Umbilical cord (tissue), 2 donors: ENCODE data around the genes OR4N4C, GOLGA6L22, CYFIP1 and GOLGA8S.

GRCh38 chr15:21651466-21652028 is at the start of gene OR4N4C:
OR4N4C (plus strand) TSS chr15:21651844.
- RAMPAGE, long total RNA = no peak

DNA sequence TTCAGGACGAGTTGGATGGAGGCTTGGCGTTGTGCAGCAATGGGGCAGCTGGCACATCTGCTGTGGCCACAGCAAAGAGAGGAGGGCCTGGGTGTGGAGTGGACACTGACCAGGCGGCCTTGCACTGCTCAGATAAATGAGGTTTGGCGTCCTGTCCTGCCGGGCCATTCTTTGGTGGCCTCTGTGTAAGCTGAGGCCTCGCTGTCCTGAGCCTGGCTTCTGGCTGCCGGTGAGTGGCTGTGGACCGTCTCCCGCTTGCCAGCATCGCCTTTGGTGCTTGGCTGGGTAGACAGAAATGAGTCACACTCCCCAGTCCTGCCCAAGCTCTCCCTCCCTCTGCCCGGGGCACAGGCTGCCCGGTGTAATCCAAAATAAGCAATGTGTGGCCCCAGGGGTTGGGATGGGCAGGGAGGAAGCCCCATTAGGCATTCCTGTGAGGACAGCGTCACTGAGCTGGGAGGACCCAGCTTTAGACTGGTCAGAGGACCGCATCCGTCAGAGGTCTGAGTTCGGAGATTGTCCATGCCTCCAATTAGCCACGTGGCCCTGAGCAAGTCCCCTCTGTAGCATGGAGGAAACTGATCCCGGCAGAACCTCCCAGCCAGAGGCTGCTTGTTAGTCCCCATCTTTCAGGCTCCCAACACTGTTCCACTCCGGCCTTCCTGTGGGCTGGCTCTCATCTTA is 144.1 kb downstream of the OR4N4 start:
- RAMPAGE, long total RNA = no peak

DNA sequence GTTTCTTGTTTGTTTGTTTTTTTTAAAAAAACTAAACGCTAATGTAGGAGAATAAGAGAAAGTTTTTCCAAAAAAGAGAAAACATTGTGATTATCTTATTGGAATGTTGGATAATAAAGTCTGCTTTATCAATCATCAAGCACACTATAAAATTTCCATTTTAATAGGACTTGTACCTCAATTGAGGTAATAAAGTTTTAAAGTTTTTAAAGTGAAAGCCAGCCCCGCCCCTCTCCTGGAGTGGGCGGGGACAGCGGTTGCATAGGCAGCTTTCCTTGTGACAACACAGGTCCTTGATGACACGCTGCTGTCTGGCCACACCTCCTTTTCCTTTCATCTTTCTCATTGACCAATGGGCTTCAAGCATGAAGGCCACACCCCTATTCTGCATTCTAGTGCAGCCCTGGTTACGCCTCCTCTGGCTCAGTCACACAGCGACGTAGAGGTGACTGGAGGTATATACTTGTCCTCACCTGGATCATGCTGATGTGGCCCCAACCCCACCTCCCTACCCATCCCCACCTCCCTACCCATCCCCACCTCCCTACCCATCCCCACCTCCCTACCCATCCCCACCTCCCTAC is at the start of gene GOLGA6L22:
TSS of gene GOLGA6L22 (plus strand) at position 390 of the 584 bp plus-strand sequence.
- RAMPAGE, long total RNA = no peak

- RAMPAGE, long total RNA = no peak
Observed at GRCh38 chr15:22572887-22573274, 114.2 kb downstream of the GOLGA6L22 start.

- RAMPAGE, long total RNA = no peak
Observed at GRCh38 chr15:22828561-22829244, 9.8 kb upstream of the NIPA2 start.

DNA sequence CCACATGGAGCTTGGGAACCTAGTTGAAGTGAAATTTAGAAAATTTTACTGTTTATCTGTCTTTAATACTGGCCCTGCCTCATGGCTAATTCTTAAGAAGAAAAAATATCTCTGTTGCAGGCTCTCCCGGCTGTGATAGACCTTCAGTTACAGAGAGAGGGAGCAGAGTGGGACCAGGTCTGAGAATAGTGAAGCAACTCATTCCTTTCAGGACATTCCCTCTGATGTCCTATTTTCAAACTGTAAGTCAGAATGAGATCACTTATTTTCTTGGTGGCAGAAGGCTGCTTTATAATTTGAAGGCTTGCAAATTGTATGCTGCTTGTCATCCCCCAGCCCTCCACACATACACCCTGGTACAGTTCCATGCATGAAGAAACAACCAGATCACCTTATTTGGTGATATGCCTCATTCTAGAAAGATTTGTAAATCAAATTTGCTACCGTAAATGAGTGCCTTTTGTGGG is 6.6 kb downstream of the NIPA2 start:
- RAMPAGE, long total RNA = no peak

DNA sequence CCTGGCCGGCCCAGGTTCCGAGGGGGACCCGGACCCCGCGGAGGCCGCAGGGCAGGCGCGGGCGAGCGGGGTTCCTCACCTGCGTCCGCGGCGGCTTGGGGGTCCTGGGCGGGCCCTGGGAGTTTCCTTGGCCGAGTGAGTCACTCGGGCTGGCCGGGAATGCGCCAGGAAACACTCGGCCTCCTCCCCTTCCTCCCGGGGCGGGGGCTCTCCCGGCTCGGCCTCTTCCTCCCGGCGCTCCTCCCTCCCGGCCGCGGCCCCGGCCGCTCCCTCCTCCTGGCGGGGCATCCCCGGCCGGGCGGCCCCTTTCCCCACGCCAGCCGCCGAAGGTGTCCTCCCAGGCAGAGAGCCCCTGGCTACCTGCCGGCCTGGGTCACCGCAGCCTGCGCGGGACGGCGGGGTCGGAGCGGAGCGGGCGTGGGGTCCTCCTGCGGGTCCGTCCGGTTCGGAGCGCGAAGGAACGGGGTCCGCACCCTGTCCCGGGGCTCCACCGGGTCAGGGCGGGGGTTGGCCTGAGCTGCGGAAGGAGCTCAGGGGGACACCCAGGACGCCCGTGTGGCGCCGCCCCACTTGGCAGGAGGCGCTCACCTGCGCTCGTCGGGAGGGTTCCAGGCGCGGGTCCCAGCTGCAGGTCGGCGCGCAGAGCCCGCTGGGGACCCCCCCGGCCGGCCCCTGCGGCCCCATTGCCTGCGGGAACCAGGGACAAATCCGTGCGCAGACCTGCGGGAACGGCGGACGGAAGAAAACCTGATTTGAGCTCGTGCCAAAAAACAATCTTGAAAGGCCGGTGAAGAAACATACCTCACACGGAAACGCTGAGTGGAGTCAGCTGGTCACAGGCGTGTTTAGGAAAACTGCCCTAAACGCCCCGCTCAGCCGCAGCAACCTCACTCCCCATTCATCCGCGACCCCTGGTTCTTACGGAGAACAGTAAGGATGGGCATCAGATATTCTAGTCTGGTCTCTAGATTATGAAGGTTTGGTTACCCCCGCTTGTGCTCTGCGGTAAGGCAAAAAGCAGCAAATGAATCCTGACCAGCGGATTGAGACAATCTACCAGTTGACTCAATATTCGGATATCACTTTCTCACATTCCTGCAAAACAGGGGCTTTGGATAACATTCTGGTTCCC is at the start of gene CYFIP1:
TSS of gene CYFIP1 (minus strand) at position 161 of the 1,132 bp plus-strand sequence.
- RAMPAGE, long total RNA = no peak

DNA sequence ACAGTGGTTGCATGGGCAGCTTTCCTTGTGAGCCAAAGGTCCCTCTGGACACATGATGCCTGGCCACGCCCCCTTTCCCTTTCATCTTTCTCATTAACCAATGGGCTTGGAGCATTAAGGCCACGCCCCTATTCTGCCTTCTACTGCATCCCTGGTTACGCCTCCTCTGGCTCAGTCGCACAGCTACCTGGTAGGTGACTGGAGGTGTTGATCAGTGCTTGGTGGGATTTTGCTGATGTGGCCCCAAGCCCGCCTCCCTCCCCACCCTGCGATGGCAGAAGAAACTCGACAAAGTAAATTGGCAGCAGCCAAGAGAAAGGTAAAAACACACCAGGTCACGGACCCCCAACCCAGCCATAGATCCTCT is at the start of gene GOLGA8S:
TSS of gene GOLGA8S (plus strand) at position 174 of the 367 bp plus-strand sequence.
- RAMPAGE, long total RNA = no peak

DNA sequence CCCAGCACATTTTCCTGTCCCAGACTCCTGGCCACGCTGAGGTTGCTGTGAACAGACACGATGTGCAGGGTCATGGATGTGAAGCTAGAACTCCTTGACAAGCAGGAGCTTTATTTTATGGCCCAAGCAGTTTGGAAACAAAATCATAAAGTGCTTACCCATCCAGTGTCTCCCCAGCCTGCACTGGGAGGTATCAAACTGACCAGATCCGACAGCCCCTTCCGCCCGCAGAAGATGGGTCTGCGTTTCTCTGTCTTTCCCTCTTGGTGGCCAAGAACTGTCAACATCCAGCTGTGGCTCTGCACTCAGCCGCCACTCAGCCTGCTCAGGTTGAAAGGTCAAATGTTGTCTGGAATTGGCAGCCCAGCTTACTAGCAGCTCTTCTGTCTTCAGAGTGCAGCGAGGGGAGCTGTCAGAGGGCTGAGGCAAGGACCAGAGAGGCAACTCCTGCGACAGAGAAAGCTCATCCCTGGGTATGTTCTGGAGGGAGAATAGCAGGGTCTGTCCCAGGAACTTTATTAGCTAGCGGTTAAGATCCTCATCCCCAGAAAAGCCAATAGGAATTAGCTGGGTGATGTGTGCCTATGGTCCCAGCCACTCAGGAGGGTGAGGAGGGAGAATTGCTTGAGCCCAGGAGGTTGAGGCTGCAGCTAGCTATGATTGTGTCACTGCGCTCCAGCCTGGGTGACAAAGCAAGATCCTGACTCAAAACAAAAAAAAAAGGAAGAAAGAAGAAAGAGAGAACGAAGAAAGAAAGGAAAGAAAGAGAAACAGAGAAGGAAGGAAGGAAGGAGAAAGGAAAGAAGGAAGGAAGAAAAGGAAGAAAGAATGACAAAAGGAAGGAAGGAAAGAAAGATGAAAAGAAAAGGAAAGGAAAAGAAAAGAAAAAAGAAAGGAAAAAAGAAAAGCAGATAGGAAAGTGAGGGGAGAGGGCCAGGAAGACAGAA is 45.3 kb downstream of the GOLGA6L2 start:
- RAMPAGE, long total RNA = no peak

GRCh38 chr15:23686910-23687191 is 254 bp downstream of the NDN start:
- RAMPAGE, long total RNA = no peak

DNA sequence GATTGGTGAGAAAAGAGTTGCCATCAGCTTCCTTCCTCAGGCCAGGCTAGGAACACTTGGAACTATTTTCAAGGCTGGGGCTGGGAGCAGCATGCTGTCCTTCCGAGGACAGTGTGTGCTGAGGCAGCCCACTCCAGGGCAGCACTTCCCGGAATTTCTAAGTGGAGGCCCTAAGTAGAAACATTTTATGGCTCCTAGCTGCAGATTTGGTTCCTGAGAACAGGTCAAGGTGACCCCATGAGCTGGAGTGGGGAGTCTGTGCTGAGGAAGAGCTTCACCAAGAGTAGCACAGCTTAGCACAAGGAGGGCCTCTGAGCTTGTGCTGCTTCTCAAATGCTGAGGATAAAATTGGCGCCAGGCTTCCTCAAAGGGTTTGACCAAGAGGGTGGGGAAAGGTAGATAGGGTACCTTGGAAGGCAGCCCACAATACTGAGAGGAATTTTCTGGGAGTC is 111.1 kb upstream of the NDN start:
- RAMPAGE, long total RNA = no peak

- RAMPAGE, long total RNA = no peak
Observed at GRCh38 chr15:24107549-24107997, 420.5 kb upstream of the NDN start.

DNA sequence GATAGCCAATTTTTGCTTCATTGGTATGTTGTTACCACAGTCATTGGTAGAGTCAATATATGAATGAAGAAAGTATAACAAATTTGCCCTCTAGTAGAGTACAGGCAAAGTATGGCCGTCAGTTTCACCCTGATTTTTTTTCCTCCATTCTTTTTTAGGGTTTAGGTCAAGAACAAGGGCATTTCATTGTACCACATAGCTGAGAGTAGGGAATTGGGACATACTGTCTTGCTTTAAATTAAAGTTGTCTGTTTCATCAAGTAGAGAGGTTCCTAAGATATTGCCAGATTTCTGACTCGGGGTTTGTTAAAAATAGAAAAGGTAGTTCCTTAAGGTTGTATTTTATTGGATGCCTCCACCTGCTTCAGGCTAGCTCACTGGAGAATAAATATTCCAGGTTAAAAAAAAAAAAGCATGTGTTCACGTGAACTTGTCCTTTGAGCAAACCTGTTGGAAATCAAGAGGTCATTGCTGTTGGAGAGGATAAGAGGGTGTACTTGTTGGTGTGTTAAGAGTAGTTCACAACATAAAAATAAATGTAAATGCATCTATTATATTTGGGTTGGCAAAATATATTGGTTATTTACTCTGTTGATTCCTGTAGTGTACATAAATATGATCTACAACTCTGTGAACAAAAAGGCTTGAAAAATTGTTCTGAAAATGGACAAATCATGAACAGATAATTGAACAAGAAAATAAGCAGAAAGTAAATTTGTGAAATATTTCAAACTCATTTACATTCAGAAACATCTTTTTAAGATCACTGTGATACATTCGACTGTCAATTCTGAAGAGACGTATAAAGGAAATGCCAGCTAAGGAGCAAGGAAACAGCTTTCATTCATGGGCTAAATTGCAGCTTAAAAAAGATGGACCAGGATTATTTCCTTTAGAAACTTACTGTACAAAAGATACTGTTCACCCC is 34.6 kb downstream of the SNRPN start:
- RAMPAGE, long total RNA = no peak

- RAMPAGE, long total RNA = no peak
Observed at GRCh38 chr15:25016078-25016600, 61.4 kb downstream of the SNRPN start.

GRCh38 chr15:25054098-25054534 is 99.3 kb downstream of the SNRPN start:
- RAMPAGE, long total RNA = no peak

DNA sequence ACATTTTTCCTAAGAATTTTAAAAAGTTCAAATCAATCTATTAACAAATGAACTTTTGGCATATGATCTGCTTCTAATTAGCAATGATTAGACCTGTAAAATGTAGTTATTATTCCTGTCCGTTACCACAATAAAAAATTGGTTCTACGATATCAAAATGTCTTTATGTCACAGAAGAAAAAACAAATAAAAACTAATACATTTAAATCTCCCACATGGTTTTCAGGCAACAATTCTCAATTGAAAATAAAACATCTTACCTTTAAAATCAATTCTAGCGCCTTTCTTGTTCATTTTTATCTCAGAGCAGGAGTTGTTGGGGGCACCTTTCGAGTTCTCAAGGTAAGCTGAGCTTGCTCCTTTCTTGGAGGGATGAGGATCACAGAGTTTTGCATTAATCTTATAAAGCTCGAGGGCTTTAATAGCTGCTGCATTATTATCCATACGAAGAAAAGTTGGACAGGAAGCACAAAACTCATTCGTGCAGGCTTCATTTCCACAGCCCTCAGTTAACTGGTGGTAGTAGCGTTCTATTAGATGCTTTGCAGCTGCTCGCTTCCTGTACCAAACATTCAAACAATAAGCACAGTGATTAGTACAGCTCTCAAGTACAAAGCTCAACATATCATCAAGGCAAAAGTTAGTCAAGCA is 63.5 kb downstream of the UBE3A start:
- RAMPAGE, long total RNA = no peak

- RAMPAGE, long total RNA = no peak
Observed at GRCh38 chr15:25415705-25416177, 23.1 kb downstream of the UBE3A start.

GRCh38 chr15:25631835-25632169 is 193.0 kb upstream of the UBE3A start:
- RAMPAGE, long total RNA = no peak

GRCh38 chr15:25669737-25670811 is 193.1 kb downstream of the ATP10A start:
- RAMPAGE, long total RNA = no peak

GRCh38 chr15:26013979-26014240 is 150.8 kb upstream of the ATP10A start:
- RAMPAGE, long total RNA = no peak